ENCODE results near the gene CHST11.

- RRBS = 4% methylated on average over 17 of the region's 29 CpGs
These were observed 207 bp upstream of the NFYB start for GRCh38 chr12:104138321-104138513.

- RRBS = no CpG with 5 or more reads among the region's 9 CpGs
These were observed 27.3 kb upstream of the EID3 start for GRCh38 chr12:104276033-104276817.

DNA sequence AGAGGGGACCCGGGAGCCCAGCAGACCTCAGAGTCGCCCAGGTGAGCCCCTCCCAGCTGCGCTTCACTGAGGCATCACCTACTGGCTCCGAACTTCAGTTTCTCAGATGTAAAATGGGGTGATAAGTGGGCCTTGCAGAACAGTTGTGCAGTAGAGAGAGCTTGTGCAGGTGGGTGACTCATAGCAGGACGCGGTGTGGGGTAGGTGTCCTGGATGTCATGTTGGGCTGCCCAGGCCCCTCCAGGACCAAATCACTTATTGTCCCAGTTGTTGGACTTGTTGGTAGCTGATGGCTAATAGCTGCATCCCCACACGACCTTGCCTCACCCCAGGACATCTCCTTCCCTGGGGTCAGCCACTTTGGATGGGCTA lies 43.6 kb upstream of the CHST11 start:
- RRBS = no CpG with 5 or more reads among the region's 7 CpGs

DNA sequence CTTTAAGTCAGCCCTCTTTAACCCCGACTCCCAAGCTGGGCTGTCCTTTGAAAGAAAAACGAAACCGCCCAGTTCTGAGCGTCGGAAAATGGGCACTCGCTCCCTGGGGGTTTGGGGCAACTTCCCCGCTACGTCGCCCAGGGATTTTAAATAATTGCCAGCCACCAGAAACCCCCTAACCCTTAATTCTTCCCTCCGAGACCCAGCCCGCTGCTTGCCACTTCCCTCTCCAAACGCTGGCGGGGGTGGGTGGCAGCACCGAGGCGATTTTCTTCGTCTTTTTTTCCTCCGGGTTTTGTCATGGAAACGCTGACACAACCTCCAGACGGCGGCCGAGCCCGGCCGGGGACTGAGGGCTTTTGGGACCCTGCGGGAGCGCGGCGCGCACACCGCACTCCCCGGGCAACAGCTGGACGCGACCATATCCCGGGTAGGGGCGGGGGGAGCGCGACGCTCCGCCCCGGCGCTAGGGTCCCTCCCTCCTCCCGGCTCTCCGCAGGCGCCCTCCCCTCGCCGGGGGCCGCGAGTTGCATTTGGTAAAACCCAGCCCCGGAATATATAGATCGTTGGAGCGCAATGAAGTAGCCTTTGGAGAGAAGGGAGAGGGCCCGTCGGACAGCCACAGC lies at the start of gene CHST11:
Gene CHST11 (plus strand): TSS at position 532 of the 626 bp plus-strand sequence.
- RRBS = 4% methylated on average over 14 of the region's 52 CpGs

- RRBS = no CpG with 5 or more reads among the region's 12 CpGs
These were observed 21.8 kb downstream of the CHST11 start for GRCh38 chr12:104478095-104479331.

DNA sequence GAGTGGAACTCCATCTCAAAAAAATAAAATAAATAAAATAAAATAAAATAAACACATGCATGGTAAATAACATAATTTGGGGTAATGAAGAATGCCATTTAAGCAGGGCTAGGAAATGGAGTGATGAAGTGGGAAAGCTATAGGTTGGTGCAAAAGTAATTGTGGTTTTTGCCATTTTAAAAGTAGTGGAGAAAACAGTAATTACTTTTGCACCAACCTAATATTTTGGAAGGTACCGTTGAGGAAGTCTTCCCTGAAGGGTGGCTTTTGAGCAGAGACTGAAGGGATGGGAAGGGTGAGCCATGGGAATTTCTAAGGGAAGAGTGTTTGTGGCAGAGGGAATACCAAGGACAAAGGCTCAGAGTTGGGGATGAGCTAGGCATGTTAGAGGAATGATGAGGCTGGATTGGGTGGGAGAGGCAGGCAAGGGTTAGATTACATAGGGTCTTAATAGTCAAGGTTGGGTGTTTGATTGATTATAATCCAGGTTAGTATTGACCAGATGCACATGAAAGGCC lies 103.0 kb downstream of the CHST11 start:
- RRBS = no CpG with 5 or more reads among the region's 1 CpG

DNA sequence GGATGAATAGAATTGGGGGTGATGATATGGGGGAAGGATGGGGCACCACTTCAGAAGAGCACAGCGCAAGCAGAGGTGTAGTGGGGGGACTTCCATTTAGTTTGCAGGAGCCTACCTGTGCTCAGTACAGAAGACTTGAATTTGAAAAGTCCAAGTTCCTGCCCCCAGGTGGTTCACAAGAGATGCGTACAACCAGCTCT lies 175.4 kb downstream of the CHST11 start:
- RRBS = no CpG with 5 or more reads among the region's 2 CpGs

DNA sequence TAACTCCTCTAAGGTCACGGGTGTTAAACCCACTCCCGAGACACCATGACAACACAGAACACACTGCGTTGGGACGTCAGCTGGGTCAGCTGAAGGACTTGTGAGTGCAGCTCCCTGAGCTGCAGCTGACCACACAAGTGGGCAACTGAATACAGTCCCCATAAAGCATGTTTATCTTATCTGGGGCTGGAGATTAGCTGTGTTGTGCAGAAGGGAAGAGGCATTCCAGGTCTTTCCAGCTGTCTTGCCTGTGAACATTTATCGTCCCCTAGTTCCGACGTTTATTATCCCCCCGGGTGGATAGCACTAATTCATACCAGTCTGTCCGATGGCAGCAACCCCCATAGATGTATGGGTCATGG lies 211.6 kb downstream of the CHST11 start:
- RRBS = no CpG with 5 or more reads among the region's 9 CpGs

DNA sequence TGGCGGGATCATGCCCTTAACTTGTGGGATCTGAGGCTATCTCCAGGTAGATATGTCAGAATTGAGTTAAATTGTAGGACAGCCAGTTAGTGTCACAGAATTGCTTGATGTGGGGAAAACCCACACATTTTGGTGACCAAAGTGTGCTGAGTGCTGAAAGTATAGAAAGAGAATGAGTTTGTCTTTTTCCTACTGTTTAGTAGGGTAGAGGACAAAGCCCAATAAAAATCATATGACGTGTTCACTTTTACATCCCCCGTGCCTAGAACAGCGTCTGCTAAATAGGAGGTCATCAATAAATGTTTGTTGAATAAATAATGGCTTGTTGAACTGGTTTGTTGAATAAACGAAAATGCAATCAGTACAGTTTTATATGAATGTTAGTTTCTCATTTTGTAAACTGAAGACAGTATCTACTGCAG lies 20.7 kb downstream of the APPL2 start:
- RRBS = no CpG with 5 or more reads among the region's 5 CpGs

GRCh38 chr12:105351321-105352157 lies 21.0 kb downstream of the C12orf75 start:
- RRBS = no CpG with 5 or more reads among the region's 3 CpGs

- RRBS = no CpG with 5 or more reads among the region's 28 CpGs
These were observed 231.8 kb downstream of the C12orf75 start for GRCh38 chr12:105561853-105563162.

DNA sequence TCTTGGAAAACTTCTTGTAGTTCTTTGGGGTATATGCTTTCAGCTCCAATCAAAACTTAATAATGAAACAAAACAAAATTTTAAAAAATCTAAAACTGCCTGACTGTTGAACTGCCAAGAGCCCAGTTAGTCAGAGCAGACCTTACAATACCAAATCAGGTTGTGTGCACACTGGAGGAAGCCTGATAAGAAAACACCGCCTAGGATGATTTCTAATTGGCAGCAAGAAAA lies 256.6 kb downstream of the C12orf75 start:
- RRBS = no CpG with 5 or more reads among the region's 1 CpG

GRCh38 chr12:106080354-106080777 lies 58.4 kb downstream of the NUAK1 start:
- RRBS = no CpG with 5 or more reads among the region's 6 CpGs

DNA sequence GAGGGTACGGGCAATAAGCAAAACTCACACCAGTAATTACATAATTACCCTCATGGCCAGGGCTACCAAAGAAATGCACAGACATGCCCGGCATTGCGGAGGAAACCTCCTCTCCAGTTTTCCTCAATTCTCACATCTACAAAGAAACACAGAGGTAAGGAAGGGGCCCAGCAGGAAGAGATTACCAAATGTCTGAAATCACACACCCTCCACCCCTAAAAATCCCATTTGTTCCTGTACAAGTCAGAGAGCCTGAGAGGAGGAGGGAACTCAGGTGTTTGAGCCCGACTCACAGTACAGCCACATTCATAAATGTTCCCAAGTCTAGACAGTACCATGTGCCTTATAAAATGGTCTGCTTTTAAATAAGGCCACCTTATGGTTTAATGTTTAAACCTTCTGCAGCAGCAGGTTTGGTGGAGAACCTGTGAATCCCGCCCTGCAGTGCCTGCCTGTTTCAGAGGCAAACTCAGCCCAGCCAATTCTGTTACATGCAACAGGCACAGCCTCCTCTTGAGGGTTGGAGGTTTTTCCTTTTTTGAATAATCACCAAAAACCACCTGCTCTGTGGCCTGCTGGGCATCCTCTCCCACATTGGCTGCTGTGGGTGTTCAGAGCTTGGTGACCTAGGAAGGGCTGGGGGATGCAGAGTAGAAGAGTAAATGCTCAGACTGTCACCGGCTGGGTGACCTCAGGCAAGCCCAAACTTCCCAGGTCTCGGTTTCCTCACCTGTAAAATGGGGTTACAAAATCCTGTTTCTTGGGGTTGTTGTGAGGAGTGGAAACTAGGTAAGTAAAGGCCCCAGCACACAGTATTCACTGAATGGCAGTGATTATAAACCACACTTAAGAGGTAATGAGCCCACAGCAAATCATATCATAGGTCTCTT lies 28.1 kb downstream of the NUAK1 start:
- RRBS = no CpG with 5 or more reads among the region's 7 CpGs

DNA sequence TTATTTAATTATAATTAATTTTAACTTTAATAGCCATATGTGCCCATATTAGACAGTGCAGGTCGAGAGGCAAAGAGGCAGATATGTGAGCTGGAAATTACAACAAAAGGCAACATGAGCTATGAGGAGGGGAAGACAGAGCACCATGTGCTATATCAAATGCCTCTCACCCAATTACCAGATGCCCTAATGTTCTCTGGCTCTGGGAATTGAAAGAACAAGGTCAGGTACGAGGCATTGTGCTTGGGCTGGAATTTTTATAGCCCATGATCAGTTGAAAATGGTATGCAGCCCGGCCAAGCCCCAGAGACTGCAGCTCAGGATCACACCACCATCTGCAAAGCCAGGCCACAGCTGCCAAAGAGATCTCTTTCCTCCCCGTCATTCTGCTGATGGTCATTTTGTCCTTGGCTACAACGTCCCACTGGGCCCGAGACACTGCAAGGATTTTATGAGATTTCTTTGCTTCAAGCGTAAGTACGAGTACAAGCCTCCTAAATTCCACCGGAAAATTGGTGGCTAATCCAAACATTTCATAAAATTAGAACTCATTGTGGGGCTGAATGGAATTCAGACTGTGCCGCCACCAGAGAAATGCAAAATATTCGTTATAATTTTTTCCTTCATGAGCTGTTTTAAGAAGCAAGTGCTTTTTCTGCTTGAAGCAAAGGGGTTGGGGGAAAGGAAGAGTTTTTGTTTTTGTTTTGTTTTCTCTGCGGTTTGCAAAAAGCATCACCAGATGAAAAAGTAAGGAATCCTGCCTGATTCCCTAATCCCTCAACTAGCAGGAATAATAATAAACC lies 15.1 kb downstream of the NUAK1 start:
- RRBS = no CpG with 5 or more reads among the region's 12 CpGs

DNA sequence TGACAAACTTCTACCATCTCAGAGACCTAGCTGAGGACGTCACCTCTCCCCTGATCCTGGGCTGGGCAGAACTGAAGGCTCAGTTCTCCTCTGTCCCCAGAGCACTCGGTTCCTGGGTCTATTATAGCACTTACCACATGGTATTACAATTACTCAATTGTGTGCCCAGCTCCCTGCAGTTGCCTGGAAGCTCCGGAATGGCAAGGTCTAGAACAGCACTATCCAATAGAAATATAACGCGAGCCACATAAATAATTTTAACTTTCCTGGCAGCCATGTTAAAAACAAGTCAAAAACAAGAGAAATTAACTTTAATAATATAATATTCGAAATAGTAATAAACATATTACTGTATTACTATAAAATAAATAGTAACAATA lies 7.4 kb upstream of the NUAK1 start:
- RRBS = no CpG with 5 or more reads among the region's 6 CpGs

- RRBS = no CpG with 5 or more reads among the region's 9 CpGs
These were observed 6.0 kb downstream of the TCP11L2 start for GRCh38 chr12:106308288-106309265.

DNA sequence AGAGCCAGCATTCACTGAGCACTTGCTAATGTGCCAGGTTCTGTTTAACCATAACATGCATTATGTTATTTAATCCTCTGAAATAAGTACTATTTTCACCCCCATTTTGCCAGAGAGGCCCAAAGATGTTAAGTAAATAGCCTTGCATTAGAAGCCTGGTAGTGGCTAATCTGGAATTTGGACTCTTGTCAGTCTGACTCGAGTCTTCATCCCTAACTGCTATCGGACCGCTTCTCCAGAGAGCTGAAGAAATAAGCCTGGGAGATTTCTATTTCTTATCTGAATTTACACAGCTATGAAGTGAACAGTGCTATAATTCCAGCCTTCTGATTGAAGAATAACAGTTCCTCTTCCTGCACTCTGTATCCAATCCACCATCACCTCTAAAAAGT lies 2.1 kb downstream of the POLR3B start:
- RRBS = no CpG with 5 or more reads among the region's 3 CpGs

DNA sequence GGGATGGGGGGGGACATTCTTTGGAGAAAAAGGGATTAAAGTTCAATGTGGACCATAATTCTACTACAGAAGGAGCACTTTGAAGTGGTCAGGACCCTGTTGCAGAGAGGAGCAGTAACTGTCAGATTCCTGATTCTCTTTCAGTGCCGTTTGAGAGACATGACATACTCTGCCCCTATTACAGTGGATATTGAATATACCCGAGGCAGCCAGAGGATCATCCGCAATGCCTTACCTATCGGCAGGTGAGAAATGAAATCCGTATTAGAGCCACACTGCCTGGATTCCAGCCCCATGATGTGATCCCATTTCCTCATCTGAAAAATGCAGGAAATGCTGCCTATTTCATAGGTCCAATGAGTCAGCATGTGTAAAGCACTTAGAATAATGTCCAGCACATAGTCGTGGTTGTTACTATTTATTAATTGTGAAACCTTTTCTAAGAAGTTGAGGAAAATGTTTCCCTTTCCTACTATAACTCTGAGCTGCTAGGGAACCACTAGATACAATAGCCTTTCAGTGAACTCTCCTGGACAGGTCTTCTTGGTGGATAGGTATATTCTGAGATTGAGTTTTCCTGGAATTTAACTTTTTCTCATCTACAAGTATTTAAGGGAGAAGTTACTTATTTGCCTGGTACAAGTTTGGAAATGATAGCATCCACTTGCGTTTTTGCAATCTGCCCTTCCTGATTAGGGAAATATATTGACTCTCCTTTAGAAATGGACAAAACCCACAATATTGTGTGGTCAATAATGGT lies 12.1 kb downstream of the POLR3B start:
- RRBS = no CpG with 5 or more reads among the region's 7 CpGs

DNA sequence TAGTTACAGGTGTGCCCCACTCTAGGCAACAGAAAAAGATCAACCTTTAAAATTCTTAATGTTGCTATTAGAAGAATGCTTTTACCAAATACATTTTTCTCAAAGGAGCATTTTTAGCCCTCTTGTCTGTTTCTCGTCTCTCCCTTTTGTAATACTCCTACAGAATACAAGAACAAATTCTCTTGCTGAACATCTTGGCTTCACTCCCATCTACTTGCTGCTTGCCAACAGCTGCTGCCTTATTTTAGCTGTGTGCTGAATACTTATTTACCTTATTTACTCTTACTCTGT lies 70.8 kb downstream of the POLR3B start:
- RRBS = no CpG with 5 or more reads among the region's 1 CpG